Mammary microvascular endothelial cell (primary cell): ENCODE data around the genes TGOLN2 and MAT2A.

GRCh38 chr2:85216007-85216521, 82.9 kb downstream of the TCF7L1 start:
- RAMPAGE, long total RNA = no peak

DNA sequence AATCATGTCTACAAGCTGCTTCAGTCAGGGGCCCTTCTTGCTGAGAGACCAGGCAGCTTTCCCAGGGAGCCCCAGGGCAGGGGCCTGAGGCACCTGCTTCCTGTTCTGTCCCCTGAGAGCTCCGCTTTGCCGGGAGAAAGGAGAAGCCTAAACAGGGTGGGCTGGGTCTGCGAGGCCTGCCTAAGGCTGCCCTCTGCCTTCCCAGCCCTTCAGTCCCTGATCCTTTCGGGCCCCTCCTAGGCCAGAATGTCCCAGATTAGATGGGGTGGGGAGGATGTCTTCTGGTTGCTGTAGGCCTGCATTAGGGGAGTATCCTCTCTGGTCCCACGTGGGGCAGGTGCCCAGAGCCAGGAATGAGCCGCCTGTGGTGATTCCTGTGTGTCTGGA, 72.3 kb downstream of the TGOLN2 start:
- RAMPAGE, long total RNA = no peak

DNA sequence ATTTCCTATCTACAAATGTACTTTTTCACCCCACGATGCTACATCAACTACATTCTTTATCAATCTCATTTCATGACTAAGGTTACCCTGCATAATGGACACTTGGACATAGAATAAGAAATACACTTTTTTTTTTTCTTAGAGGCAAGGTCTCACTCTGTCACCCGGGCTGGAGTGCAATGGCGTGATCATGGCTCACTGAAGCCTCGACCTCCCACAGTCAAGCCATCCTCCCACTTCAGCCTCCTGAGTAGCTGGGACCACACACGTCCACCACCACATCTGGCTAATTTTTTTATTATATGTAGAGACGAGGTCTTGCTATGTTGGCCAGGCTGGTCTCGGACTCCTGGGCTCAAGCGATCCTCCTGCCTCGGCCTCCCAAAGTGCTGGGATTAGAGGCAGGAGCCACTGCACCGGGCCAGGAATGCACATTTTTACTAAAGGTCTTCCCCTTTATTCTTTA, 2.4 kb downstream of the TGOLN2 start:
- RAMPAGE, long total RNA = no peak

GRCh38 chr2:85327803-85328730, at the start of gene TGOLN2:
TGOLN2 (minus strand) TSS chr2:85327989.
- RAMPAGE, long total RNA = start-site peak on the minus strand at chr2:85327947-85328011, 10,994 and 7,595 reads in 2 replicates

DNA sequence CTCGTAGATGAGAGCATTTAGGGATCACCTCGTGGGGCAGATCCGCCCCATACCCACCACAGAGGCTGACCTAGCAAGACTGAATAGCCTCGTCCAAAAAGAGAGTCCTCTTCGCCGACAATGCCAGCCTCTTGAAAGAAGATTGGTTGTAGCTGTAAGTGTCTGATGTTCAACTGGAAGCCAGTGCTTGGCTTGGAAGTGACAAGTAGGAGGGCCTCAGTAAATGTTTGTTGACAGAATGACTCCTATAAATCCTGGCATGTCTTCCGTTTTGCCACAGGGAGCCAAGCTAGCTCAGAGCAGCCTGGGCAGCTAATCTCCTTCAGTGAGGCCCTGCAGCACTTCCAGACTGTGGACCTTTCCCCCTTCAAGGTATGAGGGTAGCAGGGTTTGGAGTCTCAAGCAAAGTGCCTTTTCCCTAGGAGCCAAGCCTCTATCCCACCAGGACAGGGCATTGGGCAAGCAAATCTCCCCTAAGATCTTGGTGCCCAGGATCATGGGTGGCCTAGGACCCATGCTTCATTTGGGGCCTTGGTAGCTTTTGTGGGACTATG, 15.0 kb downstream of the ELMOD3 start:
- RAMPAGE, long total RNA = no peak

GRCh38 chr2:85414735-85415196, 3.7 kb upstream of the SH2D6 start:
- RAMPAGE, long total RNA = no peak

- RAMPAGE, long total RNA = no peak
Measured at GRCh38 chr2:85437361-85437543, 18.7 kb downstream of the SH2D6 start.

GRCh38 chr2:85538984-85539449, at the start of gene MAT2A:
MAT2A (plus strand) TSS chr2:85539168.
- RAMPAGE, long total RNA = start-site peak on the plus strand at chr2:85539165-85539210, 111 and 33 reads in 2 replicates

DNA sequence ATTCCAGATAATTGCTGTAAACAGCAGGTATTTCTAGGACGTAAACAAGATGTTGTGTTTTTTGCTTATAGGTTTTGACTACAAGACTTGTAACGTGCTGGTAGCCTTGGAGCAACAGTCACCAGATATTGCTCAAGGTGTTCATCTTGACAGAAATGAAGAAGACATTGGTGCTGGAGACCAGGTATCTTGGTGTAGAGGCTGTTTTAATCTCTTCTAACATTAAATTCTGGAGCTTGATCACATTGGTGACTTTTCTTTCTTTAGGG, 2.5 kb downstream of the MAT2A start:
- RAMPAGE, long total RNA = no peak

DNA sequence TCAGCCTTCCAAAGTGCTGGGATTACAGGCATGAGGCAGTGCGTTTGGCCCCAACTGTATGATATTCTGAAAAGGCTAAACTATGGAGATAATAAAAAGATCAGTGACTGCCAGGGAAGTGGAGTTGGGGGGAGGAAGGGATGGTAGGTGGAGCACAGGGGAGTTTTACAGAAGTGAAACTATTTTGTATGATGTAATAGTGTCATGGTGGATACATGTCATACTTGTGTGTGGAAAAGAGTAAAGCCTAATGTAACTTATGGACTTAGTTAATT, 2.8 kb upstream of the GGCX start:
- RAMPAGE, long total RNA = no peak

GRCh38 chr2:85583594-85583851, 708 bp upstream of the VAMP5 start:
- RAMPAGE, long total RNA = no peak

DNA sequence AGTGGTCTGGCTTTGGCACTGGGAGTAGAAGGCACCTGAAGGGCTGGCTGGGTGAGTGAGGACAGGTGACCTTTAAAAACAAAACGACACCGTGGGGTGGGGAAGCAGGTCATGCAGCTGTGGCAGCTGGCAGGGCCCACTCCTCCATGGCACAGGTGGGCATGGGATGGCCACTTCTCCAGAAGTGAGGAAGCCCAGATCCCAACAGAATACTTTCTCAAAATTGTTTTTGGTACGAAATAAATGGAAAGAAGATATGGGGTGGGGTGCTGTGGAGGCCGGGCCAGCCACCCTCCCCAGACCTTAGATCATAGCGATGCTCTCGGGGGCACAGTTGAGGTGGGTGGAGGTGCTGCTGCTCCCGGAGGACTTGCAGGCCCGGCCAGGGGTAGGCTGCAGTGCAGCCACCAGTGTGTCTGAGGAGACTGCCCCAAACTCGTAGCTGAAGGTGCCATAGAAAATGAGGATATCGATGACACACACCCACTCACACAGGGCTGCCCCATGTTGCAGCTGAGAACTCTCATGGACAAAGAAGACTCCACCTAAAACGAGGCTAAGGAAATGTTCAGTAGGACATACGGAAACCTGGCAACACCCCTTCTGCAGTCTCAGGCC, 3.3 kb downstream of the RNF181 start:
- RAMPAGE, long total RNA = no peak

DNA sequence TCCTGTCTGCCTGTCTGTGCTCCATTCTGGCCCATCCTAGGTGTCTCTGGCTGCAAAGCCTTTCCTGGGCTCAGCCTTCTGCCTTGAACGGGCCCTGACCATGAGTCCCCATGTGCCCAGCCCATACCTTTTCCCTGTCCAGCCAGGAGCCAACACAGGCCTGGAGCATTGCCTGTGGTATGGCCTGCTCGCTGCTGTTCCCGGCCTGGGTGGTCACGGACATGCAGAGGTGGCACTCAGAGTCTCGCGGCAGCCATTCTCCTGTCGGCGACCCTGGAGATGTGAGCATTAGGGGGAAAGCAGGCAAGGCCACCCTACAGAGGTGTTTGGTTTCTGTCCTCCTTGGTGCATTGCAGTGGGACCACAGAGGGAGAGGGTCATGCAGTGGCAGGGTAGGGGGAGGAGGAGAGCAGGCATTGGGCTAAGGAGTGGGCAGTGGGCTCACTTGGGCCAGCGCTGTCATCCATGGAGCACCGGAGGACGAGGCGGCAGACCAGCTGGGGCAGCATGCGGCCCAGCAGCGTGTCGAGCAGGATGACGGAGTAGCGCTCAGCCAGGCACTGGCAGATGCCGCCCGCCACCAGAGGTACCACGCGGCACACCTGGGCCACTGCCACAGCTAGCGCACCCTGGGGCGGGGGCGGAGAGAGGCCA, 4.7 kb downstream of the SFTPB start:
- RAMPAGE, long total RNA = no peak

GRCh38 chr2:85758070-85759443, 4.8 kb downstream of the ATOH8 start:
- RAMPAGE, long total RNA = no peak

DNA sequence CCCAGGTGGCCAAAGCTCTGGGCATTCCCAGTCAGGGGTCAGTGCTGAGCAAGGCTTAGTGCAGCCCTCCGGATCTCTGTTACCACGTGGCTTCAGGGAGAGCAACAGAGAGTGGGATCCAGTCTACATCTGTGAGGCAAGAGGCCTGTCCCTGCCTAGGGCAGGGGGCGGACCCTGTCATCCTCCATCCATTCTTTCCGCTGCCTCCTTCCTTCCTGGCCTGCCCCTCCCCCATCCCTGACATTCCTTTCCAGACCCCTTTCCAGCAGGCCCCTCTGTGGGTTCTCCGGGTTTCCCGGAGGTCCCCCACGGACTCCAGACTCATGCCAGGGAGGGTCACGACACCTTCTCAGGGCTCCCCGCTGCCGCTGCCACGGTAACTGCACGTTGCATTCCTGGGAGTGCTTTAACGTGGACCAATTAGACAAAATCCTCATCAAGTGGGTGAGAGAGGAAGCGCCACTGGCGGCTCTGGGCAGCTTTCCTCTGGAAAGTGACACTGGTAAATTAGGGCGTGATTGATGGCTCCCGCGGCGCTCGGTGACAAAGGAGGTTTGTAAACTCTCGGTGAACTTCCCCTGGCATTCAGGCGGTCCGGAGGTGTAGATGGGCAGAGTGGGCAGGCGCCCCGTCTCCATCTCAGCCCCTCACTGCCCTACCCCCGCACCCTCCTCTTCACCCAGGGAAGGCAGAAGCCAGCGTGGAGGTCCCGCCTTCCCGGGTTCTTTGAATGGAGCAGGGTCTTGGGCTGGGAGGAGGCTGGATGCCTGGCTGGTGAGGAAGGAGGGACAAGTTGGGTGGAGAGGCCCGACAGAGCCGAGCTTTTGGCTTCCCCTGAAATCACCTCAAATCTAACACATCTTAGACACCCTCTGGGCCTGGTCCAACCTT, 11.5 kb downstream of the ATOH8 start:
- RAMPAGE, long total RNA = no peak

DNA sequence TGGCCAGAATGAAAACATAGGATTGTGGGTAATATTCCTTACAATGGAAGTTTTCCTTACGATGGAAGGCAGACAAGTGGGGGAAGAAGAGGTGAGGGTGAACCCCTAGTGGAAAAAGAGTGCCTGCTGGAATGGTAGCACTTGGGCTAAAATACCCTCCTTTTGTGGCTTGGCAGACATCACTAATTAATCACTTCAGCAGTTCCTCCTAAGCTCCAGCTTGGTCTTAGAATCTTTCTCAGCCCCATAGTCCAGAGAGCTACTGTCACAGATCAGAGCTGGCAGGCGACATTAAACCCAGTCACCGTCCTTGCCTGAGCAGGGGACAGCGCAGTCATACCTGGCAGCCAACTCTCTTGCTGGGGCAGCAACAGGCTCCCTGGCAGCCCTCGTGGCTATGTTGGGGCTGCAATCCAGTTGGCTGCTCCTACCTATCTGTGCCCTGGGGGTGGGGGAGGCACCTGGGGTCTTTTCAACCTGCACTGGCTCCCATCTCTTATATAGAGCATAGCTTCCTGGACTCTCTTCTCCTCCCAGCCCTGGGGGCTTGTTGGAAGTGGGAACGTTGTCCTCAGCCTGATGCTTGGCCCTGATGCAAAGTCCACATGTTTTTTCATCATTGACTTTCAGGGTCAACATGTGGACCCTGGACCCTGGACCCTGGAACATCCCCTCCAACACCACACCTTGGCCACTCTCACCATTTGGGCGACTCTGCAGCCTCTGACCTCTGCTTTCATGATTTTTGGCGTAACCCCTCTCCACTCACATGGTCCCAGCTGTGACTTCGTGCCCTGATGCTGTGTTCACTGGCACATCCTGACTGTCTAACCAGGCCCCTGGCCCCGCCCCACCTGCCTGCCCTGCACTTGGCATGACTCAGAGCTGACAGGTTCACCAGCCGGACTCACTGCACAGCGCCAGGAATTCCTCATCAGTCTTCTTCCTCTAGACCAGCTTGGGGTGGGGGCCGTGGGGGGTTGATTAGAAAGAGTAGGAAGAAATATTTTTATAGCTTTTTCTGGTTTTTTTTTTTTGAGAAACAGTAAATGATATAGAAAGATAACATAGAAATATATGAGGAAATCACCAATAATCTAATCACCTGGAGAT, 45.6 kb downstream of the ATOH8 start:
- RAMPAGE, long total RNA = no peak

DNA sequence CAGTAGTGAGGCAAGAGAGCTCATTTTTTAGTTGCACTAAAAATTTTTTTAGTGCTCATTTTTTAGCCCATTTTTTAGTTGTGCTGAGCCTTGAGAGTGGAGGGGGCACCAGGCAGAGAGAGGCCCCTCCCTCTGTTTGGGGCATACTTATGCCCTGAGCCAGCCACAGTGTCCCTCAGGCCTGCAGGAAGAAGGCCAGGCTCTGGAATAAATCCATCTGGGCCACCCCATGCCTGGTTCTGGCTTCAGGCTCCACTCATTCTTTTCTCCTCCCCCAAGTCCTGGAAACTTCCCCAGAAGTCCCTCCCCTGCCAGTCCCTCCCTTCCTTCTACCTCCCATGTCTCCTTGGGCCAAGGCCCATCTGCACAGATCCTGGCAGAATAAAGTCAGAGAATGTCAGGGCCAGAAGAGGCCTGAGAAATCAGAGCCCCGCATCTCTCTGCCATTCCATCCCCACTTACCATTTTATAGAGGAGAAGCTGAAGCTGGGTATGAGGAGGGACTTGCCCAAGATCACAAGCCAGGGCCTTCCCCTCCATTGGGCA, 108.3 kb upstream of the ST3GAL5 start:
- RAMPAGE, long total RNA = no peak

GRCh38 chr2:85997736-85998333, 107.9 kb downstream of the POLR1A start:
- RAMPAGE, long total RNA = no peak

GRCh38 chr2:86000266-86000660, 105.4 kb downstream of the POLR1A start:
- RAMPAGE, long total RNA = no peak

DNA sequence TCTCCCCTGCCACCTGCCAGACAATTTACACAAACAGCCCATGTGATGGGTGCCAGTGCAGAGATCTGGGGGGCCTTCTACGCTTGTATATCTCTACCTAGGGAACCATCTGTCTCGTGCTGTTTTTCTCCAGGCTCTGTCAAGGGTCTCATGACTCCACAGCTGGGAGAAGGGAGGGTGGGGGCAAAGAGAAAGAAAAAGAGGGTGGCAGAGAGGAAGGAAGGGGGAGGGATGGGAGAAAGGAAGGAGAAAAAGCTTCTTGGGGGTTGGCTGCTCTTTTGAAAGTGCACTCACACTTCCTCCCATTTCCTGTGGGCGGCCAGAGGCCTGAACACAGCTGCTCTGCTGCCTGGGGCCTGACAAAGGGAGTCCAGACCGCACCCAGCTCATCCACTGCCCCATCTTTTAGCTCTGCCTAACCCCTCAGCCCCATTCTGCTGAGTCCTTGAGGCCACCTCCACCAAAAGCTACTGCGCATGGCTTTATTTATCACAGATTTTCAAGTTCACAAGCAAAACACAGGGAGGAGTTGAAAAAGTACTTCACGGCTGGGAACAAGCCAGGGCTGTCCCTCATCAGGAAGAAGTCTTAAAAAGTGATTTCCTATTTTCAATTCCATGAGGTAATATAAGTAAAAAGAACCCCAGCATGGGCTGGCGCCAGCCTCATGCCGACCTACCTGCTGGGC, 69.2 kb downstream of the POLR1A start:
- RAMPAGE, long total RNA = no peak